Fibroblast of villous mesenchyme (primary cell): ENCODE results near the genes SMIM24 and ATCAY.

- CAGE, long polyA plus RNA, result no peak
These were observed 4.1 kb downstream of the TLE5 start for GRCh38 chr19:3058133-3058678.

DNA sequence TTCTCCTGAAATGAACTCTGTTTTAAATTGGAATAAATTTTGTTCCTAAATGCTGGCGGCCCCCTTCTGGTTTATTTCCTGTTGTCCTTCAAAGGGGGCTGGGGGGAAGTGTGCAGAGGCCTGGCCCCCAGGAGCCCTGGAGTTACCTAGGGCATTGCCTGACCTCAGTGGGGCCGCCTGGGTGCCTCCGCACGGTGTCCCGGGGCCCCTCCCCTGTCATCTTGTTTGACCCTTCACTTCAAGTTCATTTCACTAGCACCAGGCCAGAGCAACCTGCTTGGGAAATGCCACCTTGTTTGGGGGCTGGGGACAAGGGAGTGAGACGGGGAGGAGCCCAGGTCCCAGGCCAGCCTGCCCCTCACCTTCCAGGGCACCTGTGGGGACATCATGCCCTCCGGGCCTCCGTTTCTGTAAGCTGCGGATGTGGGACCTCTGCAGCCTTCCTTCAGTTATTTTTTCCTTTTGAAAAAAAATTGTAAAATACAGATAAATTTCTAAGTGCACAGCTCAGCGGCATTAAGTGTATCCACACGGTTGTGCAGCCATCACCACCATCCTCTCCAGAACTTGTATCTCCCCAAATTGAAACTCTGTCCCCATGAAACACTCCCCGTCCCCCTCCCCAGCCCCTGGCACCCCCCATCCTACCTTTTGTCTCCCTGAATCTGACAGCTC lies 11.7 kb upstream of the GNA15 start:
- CAGE, long polyA plus RNA, result no peak

- CAGE, long polyA plus RNA, result no peak
These were observed 887 bp downstream of the GNA15 start for GRCh38 chr19:3136695-3137145.

- CAGE, long polyA plus RNA, result no peak
These were observed 15.0 kb upstream of the S1PR4 start for GRCh38 chr19:3163432-3164027.

DNA sequence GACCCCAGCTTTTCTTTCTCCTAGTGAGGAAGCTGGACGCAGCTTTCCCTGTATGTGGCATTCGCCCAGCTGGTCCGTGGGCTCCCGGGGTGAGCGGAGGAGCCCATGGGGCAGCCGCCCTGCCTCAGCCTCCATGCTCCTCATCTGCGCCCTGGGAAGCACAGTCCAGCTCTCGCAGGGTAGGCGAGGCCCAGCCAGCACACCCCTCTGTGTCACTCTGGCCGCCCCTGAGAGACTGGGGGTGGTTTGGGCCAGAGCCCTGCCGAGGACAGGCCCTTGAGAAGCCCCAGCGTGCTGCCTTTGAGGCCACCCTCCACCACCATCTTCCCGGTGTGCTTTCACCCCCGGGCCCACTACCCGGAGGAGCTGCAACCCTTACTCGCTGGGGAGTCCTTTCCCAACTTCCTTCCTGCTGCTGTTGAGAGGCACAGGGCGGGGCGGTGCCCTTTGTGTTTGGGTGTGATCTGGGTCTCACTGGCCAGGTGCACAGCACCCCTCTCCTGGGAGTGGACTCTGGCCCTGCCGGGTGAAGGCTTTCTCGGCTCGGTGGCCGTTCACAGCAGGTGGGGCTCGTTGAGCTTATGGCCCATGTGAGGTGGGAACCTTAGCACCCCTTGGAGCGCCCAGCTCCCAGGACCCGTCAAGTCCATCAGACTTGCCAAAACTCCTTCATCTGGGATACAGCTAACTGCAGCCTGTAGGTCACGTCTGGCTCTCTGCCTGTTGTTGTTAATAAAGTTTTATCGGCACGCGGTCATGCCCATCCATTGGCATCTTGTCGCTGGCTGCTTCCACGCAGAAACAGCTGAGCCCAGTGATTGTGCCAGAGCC lies 3.1 kb downstream of the NCLN start:
- CAGE, long polyA plus RNA, result no peak

DNA sequence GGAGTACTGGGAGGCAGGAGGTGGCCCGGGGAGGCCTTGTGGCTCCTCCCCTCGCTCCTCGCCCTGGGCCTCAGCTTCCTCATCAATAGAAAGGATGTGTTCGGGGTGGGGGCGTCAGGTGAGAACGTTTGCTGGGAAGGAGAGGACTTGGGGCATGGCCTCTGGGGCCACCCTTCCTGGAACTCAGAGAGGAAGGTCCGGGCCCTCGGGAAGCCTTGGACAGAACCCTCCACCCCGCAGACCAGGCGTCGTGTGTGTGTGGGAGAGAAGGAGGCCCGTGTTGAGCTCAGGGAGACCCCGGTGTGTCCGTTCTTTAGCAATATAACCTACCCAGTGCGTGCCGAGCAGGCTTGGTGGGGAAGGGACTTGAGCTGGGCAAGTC lies 15.8 kb upstream of the CELF5 start:
- CAGE, long polyA plus RNA, result no peak

- CAGE, long polyA plus RNA, result no peak
These were observed 16.1 kb upstream of the NFIC start for GRCh38 chr19:3350266-3350752.

DNA sequence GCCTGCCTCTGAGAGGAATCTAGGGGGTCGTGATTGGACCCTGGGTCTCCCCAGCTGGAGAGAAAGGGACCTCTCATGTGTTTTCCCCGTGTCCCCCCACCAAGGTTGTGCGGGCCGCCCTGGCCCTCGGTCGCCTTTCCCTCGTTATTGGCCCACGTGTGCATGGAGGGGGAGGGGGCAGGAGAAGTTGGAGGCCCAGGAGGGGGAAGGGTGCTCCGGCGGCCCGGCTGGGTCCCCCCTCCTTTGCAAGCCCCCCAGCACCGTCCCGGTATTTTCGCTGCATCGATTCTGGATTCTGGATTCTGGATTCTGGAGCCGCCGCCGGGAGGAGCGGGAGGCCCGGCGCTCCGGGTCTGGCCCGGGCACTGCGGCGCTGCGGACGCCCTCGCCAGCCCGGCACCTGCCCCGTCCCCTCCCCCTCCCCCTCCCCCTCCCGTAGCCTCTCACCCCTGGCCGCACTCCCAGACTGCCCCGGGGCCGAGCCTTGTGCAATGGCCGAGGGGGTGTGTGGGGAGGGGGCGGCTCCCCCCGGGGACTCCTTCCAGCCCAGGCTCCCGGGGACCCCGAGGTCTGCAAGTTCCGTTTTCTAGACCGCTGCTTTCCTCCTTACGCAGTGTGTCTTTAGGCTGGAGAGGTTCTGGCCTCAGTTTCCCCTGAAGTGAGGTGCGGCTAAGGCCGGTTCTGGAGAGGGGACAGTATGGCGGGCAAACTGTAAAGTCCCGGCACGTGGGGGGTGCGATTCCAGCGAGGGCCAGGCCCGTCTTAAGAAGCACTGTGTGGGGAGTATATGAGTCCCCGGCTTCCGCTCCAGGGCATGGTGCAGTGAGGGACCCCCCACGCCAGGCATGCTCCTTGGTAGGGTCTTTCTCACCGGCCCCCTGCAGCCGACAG lies 926 bp downstream of the NFIC start:
- CAGE, long polyA plus RNA, result no peak

DNA sequence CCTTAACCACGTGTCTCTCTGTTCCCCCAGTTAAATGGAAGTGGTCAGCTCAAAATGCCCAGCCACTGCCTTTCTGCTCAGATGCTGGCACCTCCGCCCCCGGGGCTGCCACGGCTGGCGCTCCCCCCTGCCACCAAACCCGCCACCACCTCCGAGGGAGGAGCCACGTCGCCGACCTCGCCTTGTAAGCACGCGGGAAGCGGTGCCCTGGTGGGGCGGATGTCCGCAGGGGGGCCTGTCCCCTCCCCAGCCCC lies 26.7 kb downstream of the SMIM24 start:
- CAGE, long polyA plus RNA, result no peak

- CAGE, long polyA plus RNA, result no peak
These were observed 535 bp downstream of the SMIM24 start for GRCh38 chr19:3479630-3480349.

- CAGE, long polyA plus RNA, result no peak
These were observed at the start of gene SMIM24 for GRCh38 chr19:3480368-3481305. Gene SMIM24 (minus strand): TSS chr19:3480525.

- CAGE, long polyA plus RNA, result no peak
These were observed 10.8 kb upstream of the TEKTIP1 start for GRCh38 chr19:3527884-3528855.

DNA sequence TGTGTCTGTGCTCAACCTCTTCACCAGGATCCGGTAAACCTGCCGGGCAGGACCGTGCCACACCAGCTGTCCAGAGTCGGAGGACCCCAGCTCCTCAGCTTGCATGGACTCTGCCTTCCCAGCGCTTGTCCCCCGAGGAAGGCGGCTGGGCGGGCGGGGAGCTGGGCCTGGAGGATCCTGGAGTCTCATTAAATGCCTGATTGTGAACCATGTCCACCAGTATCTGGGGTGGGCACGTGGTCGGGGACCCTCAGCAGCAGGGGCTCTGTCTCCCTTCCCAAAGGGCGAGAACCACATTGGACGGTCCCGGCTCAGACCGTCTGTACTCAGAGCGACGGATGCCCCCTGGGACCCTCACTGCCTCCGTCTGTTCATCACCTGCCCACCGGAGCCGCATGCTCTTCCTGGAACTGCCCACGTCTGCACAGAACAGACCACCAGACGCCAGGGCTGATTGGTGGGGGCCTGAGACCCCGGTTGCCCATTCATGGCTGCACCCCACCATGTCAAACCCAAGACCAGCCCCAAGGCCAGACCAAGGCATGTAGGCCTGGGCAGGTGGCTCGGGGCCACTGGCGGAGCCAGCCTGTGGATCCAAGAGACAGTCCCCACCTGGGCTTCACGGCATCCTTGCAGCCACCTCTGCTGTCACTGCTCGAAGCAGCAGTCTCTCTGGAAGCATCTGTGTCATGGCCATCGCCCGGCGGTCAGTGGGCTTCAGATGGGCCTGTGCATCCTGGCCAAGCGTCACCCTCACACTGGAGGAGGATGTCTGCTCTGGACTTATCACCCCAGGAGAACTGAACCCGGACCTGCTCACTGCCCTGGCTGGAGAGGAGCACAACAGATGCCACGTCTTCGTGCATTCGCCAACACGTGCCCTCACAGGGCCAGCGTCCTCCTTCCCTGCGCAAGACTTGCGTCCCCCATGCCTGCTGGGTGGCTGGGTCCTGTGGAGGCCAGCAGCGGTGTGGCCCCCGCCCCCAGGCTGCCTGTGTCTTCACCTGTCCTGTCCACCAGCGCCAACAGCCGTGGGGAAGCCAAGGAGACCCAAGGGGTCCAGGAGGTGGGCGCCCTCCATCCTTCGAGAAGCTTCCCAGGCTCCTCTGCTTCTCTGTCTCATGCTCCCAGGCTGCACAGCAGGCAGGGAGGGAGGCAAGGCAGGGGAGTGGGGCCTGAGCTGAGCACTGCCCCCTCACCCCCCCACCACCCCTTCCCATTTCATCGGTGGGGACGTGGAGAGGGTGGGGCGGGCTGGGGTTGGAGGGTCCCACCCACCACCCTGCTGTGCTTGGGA lies 3.7 kb upstream of the TEKTIP1 start:
- CAGE, long polyA plus RNA, result no peak

- CAGE, long polyA plus RNA, result no peak
These were observed 2.6 kb upstream of the TEKTIP1 start for GRCh38 chr19:3536097-3537046.

DNA sequence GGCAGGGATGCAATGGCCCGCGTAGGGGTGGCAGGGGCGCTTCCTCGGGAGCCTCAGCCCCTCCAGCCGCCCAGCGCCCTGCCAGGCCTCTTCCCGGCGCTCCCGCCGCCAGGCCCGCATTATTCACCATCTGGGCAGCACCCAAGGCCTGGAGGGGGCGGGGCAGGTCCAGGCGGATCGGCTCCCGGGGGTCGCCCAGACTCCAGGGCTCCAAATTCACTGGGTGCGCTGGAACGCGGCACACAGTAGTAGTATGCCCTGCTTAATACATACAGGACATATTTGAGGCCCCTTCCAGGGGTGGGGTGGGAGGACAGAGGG lies 320 bp upstream of the TBXA2R start:
- CAGE, long polyA plus RNA, result no peak

DNA sequence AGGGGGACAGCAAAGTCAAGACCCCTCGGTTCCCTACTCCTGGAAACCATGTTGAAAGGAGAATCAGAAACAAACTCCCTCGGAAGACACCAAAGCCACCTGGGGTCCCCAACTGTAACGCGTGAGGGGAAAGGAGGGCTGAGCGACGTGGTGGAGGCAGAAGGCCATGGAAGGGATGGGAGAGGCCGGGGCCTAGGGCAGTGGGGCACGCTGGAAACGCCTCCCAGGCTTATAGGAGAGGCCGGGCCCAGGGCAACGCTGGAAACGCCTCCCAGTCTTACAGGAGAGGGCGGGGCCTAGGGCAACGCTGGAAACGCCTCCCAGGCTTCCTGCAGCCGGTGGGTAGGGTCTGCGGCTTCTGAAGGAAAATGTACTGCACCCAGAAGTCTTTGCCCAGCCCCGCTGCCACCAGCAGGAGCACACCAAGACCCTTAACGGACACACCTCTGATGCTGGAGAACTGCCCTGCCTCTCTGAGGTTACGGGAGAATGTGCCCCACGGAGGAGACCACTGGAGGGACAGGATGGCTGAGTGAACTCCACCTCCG lies 9.2 kb downstream of the CACTIN start:
- CAGE, long polyA plus RNA, result no peak

GRCh38 chr19:3618248-3618832 lies 8.2 kb downstream of the CACTIN start:
- CAGE, long polyA plus RNA, result no peak

GRCh38 chr19:3623634-3624216 lies 2.9 kb downstream of the CACTIN start:
- CAGE, long polyA plus RNA, result no peak

DNA sequence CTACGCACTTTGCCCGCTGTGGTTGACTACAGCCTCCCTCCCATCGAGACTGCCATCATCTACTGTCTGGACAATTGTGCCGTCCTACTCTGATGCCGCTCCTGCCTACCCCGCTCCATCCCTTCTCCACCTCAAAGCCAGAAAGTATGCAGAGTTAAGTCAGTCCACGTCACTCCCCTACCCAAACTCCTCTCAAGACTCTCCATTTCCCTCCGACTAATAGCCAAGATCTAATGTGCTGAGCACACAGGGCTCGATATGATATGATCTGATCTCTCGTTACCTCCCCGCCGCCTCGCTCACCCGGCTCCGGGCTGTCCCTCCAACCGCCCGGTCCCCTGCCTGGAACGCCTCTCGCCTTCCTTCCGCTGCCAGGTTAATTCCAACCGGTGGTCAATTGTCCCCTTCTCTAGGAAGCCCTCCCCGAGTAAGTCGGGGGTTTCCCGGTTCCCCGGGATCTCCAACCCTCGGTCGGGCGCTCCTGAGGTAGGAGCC lies 475 bp downstream of the CACTIN start:
- CAGE, long polyA plus RNA, result no peak

GRCh38 chr19:3880329-3881372 lies at the start of gene ATCAY:
Gene ATCAY (plus strand): TSS chr19:3880685.
- CAGE, long polyA plus RNA, result no peak